Skeletal muscle cell (primary cell): ENCODE results near the gene NR2E1.

DNA sequence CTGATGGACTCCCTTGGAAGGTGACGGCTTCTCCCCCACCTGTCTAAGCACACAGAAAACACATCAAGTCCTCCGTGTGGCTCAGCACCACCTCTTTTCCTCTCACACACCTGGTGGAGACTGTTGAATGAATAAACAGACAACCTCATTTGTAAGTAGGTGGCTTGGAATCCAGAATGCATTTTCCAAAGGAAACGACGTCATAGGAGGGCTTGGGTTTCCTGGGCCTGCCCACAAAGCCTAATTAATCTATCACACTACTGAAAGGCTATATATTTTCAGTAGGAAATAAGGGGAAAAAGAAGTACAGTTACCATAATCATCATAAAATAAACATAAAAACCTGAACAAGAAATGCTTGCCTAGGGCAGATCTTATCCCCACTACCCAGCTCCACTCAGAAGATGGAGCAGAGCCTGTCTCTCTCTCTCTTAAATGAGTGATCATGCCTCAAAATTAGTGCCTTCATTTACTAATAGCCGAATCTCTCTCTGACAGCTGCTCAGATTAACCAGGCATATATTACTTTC lies 121.3 kb downstream of the QRSL1 start:
- RRBS: no CpG with 5 or more reads among the region's 5 CpGs

GRCh38 chr6:107586017-107586407 lies 96.1 kb downstream of the SOBP start:
- RRBS: no CpG with 5 or more reads among the region's 4 CpGs

GRCh38 chr6:107730695-107731353 lies 93.3 kb downstream of the SCML4 start:
- RRBS: no CpG with 5 or more reads among the region's 6 CpGs

DNA sequence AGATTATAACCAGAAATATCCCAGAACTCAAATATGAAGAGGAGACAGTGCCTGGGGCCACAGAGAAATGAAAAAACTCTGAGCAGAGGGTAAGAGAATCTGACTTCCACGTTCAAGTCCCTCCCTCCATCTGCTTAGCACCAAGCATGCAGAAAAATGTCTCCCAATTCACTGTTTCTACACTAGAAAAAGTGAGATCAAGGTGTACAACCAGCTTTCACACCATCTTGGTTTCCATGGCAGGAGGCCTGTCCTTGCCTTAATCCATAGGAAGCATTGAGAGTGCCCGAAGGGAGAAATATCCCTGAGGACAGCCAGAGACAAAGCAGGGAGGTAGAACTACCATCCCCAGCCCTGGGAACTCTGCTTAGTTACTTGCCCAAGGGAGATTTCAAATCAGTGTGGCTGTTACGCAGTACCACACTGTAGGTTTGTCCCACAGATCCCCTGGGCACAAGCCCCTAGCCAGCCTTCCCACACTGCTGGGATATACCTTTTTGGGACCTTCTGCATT lies 82.9 kb downstream of the SCML4 start:
- RRBS: no CpG with 5 or more reads among the region's 3 CpGs

GRCh38 chr6:107787222-107787756 lies 36.8 kb downstream of the SCML4 start:
- RRBS: no CpG with 5 or more reads among the region's 7 CpGs

DNA sequence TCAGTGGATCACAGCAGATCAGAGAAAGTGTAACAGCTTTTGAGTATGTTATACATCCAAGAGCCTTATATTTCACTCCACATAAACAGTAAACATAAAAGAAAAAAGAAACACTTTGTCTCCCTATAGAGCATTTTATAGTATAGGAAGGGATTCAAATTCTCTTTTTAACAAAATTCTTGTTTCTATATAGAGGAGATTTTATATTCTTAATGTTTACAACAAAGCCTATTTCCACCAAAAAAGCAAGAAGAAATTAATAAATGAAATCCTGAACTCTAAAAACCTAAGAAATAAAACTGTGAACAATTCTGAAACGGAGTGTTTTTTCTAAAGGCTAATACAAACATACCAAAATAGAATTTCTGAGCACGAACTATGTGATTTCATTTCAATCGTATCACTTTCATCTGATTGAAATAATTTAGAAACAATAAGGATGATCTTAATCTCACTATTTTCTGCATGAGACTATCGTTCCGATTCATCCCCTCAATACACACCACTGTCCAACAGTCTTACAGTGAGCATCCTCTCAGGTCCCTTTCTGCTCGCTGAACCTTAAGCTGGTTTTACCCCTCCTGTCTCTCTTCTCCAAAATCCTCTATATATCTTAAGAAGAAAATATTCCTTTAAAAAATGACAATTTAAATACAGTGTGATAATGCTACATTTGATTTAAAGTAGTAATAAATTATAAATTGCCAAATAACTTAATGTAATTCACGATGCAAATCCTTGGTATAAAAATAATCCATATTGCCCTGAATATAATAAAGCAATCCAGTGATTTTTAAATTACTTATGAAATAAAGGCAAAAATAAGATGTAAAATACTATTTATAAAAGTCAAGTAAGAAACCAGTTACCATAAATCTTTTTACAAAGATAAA lies 31.0 kb downstream of the OSTM1 start:
- RRBS: no CpG with 5 or more reads among the region's 7 CpGs

- RRBS: no CpG with 5 or more reads among the region's 8 CpGs
Observed at GRCh38 chr6:108066980-108067758, 7.4 kb downstream of the OSTM1 start.

DNA sequence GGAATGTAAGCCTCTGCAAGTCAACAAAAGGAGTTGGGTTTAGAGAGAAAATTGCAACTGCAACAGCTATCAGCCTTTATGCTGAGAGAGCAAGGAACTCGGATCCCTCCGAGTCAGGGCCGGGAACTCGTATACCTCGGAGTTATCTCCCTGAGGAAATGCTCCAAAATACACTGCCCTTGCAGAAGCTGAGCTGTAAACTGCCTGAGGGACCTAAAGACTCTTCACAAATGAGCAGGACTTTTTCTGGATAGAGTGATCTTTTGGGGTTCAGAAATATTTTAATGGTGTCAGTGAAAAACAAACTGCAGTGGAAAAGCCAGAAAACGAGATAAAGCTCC lies 31.2 kb upstream of the NR2E1 start:
- RRBS: no CpG with 5 or more reads among the region's 6 CpGs

DNA sequence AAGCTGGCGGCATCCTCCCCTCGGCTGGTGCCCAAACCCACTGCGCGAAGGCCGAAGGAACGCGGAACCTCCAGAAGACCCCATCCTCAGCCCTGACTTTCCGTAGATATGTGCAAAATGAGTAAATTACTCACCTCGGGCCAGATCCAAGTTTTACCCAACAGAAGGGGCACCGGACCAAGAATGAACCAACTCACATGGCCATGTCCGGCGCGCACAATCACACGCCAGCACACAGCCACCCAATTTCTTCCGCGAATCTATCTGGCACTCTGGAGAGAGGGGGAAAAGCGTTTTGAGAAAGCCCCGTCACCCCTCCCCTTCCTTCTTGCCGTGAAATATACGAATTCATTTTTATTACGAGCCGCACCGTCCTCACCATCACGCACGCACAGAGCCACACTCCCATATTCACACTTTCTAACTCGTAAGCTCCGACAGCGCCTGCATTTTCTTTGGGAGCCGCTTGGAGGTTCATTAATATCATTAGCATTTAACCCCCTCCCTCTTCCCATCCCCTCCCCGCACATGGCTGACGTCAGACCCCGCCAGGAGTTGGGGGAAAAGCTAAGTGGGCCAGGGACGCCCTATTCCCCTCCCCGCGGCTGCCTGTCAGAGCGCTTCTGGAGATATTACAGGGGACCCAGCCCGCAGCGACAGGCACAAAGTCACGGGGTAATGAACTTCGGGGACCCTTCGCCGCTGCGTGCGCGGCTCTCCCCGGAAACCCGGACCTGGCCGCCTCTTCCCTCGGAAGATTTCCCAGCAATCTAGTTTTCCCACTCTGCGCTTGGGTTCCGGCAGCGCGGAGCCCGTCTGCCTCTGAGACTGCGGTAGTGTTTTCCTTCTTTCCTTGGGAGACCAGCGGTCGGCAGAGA lies at the start of gene NR2E1:
TSS of gene NR2E1 (plus strand) at position 590 of the 878 bp plus-strand sequence.
- RRBS: 4% methylated on average over 5 of the region's 57 CpGs

DNA sequence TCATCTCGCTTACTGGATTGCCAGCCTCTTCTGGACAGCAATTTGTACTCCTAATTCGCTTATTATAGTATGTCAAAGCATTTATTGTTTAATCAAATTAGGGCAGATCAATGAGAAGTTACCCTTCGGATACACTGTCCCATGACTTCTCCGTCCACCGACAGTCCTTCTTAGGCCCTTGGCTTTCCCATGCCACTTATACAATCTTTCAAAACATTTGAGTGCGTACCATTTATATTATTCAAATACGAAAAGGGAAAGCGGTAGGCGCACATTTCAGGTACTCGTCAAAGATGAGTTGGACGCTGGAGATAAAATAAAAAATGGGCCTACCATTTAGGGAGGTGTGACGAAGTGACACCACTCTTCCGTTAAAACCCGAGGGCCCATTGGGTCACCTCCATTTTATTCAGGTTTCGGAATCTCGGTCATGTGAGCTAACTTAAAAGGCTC lies 577 bp upstream of the AFG1L start:
- RRBS: no CpG with 5 or more reads among the region's 16 CpGs

DNA sequence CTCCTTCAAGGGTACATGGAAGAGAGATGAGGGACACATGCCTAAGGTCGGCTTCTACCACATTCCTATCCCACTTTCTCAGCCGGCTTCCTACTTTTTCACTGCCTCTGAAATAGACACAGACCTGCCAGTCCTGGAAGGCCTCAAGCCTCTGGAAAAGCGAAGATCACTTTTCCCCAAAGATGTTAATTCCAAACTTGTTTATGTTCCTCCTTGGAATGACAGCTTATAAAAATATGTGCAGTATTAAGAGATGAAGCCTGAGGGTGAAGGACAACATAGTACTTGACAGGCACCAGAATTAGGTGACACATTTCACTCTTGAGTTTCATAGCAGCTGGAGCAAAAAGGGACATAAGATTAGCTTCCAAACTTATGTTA lies 25.2 kb downstream of the FOXO3 start:
- RRBS: no CpG with 5 or more reads among the region's 3 CpGs

- RRBS: no CpG with 5 or more reads among the region's 1 CpG
Observed at GRCh38 chr6:108606036-108606259, 45.2 kb downstream of the FOXO3 start.

- RRBS: no CpG with 5 or more reads among the region's 3 CpGs
Observed at GRCh38 chr6:108639785-108640312, 79.1 kb downstream of the FOXO3 start.

- RRBS: no CpG with 5 or more reads among the region's 8 CpGs
Observed at GRCh38 chr6:108651505-108652410, 91.0 kb downstream of the FOXO3 start.

DNA sequence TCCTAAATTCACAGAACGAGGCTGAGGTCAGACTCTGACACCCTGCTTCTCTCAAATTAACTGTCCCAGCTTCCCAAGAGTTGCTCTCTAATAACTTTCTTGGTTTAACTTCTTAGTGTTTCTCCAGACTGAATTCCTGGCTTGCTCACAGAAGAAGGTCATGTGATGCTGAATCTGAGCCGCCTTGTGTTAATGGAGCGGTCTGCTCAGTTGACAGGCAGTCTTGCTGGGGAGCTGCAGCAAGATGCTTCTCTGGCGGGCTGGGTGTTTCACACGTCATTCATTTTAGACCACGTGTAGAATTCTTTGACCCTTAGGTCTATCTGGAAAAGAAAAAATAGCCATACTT lies 107.3 kb downstream of the FOXO3 start:
- RRBS: no CpG with 5 or more reads among the region's 6 CpGs

GRCh38 chr6:108689119-108689742 lies 128.5 kb downstream of the FOXO3 start:
- RRBS: no CpG with 5 or more reads among the region's 6 CpGs

GRCh38 chr6:108841514-108842003 lies 6.7 kb upstream of the ARMC2 start:
- RRBS: no CpG with 5 or more reads among the region's 5 CpGs

DNA sequence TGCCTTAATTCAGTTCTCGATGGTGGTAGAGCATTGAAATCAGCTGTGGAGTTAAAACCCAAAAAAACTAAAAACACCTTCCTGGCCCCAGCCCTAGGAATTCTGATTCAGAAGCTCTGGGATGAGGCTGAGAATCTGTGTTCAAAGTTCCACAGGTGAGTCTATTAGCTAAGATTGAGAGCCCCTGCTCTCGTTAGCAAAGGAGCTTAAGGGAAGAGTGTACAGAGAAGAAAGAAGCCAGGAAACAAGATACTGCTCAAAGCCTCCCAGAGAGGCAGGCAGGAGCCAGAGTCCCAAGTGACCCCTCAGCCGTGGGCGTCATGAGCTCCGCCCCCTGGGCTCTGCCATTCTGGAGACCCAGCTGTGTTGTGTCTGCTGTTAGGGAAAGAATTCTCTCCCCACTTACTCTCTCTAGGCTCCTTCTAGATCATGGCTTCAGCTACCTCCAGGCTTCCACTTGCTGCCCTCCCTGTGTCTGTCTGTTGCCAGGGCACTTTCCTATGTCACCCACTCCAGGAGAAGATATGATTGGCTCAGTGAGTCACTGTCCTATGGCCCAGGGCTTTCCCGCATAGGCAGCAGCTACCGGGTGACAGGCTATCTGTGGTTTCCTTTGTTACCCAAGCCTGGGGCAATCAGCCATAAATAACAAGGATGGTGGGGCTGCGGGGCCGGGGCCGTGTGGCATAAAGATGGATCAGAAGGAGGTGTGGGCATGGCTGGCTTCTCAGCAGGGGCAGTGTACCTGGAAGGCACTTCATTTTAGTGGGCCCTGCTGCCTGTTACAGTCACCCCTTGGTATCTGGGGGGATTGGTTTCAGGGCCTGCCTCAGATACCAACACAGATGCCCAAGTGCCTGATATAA lies 118.7 kb downstream of the ARMC2 start:
- RRBS: 20% methylated on average over 3 of the region's 10 CpGs

DNA sequence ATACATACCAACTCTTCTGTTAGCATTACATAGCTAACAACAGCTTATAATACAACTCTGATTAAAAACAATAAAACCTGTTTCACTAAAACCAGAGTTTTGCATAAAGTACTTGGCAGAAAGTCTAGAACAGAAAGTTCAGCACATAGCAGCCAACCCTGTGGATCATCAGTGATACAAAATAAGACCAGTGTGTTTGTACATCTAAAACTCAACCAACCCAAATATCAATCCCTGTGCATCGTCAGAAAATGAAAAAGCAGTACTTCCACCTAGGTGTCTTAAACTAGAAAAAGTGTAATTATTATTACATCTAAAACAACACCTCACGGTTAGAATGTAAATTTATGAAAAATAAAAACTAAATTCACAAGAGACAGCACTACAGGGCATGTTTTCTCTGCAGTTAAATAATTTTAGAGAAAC lies 92.2 kb downstream of the SESN1 start:
- RRBS: no CpG with 5 or more reads among the region's 2 CpGs

DNA sequence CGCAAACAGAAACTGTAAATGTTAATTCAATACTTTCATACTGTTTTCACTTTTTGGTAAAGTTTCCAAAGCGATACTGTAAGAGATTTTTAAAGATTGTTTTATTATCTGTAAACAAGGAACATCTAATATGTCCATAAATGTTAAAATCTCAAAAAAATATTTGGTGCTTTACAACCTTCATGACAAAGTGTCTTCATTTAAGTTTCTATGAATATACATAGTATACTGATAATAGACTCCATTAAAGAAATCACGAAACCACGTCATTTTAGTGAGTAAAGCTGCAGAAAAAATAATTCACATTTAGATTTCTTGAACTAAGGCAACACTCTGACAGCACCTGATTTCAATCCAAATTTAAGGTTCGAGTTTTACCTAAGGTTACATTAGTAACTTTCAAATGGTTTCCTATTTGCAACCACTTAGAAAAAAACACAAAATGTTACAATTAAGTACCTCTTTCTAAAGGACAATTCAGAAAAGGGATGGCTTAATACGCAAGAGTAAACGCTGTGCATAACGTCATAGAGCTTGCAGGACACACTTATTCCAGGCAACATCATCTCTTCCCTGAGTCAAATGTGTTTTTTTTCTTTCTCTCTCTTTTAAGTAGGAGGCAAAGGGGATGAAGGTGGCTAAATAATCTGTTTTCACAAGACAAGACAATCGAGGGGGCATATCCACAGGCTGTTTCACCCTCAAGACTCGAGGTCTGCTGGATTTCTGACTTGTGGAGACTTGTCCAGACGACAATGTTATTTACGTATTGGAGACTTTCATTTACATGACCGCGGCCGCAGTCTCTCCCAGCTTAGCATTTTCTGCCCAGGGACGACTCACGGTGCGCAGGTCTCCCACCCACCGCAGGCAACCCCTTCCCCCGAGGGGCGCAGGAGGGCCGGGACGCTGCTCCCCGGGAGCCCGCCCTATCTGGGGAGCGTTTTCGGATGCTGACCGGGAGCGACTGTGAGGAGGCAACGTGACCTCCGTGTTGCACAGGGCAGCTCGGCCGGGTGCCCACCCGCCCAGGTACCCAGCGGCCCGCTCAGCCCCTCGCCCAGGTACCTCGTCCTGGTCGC lies 86.0 kb downstream of the SESN1 start:
- RRBS: under 1% methylated on average over 6 of the region's 39 CpGs